Brain (tissue), 1 donor: ENCODE data around the gene TNFSF8.

DNA sequence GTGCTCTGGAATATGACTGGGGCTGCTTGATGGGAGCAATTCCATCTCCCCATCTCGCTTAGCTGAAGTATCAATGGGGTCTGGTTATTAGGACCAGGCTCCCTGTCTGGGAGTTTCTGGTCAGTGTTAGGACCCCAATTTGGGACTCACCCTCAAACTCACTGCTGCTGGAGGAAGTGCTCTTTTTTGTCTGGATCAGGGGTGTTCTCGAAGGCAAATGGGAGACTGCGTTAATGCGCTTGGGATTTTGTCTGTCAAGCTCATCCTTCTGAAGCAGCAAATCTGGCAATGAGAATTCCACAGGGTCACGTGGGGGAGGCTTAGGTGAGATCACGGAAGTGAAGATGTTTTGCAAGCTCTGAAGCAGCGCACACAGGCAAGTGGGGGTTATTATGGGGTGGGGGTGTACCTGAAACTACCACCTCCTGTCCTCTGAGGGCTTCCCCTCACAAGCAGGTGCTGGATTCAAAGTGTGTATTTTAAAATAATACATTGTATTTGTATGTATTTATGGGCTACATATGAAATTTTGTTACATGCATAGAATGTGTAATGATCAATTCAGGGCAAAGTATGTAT is 10.5 kb upstream of the TEX53 start:
- RRBS: no CpG with 5 or more reads among the region's 7 CpGs

DNA sequence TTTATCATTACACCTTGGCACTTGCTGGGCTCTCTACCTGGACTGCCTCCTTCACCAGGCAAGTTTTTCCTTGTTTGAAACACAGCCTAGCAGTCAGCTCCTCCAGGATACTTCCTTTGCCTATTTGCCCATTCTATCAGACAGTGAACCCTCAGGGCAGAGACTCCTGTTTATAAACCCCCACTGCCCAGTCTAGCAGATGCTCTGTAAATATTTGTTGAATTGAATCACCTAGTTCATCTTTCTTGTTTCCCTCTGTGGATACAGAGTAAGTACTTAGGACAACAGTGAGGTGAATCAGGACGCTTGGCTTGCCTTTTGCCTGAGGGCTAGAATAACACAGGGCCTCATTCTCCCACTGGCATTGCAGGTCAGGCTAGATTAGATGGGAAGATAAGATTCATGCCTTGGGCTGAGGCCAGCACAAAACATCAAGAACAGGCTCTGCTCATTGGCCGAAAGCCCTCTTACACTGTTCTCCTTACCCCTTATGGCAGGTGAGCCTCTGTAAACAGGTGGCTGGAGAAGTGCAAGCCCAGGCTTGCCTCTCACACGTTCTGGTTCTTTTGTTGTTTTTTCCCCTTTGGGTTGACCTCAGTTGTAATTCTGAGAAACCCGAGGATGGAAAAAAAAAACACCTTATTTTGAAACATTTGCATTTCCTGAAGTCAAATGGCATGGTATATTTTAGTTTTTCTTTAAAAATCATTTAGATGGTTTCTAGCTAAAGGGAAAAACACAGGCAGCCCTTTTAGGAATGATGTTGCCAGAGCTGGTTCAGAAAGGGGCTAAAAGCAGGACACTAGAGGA is 22.2 kb downstream of the TNFSF8 start:
- RRBS: no CpG with 5 or more reads among the region's 4 CpGs

DNA sequence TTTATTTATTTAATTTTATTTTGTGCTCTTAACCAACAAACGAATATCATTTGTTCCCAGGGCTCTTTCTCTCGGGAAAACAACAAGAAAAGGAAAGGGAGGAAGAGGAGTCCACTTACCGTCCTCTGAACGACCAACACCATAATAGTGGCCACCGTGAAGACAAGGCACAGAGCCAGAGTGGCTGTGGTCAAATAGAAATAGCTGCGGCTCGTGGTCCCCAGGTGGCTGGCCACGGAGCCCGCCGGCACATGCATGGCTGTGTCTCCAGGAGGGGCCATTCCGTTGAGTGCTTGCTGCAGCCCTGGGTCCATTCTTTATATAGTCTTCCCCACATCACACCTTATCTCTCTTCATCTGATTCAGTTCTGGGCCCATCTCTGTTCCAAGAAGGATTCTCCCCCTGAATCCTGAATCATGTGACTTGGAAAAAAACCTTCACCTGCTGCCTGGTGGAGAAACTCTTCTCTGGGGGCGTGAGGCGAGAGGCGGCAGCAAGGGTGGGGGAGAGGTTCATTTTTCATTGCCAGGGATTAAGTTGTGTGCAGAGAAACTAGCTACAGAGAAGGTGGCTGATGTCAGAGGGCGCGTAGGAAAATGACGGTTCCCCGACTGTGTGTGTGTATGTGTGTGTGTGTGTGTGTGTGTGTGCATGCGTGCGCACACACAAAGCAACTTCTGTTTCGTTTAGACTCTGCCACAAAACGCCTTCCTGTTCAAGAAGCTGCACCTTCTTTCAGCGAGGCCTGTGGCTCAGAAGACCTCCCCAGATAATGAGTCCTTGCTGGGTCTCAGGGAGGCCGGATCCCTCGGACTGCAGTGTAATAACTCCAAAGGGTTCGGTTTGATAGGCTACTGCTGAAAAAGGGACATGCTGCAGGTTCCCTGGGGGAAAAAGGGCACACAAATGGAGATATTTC is at the start of gene TNFSF8:
TNFSF8 (minus strand) TSS at position 602 of the 920 bp plus-strand sequence.
- RRBS: no CpG with 5 or more reads among the region's 26 CpGs

DNA sequence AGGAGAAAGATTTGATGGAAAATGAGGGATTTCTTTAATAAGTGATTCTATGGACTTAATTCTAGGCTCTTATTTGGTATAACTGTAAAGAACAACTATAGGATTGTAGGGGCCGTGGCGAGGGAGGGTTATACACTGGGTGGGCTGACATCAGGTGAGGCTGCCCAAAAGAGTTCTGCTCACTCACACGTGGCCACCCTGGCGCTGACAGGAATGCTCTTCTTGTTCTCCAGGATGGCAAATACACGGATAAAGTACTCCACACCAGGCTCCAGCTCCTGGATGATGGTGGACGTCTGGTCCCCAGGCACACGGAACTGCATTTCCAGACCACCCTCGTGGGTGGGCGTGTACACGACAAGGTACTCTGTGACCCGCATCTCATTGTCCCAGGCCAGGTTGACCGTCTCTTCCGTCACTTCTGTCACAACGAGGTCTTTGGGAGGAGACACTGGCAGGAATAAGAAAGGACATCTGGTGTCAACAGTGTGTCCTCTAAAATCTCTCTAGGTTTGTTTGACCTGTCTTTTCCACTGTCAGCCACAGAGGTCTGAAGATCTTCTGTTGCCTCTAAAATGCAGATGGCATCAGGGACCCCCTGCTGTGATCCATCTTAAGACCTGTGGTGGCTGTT is 33.8 kb downstream of the TNC start:
- RRBS: no CpG with 5 or more reads among the region's 14 CpGs

- RRBS: no CpG with 5 or more reads among the region's 2 CpGs
Observed at GRCh38 chr9:115203088-115203779, 85.3 kb upstream of the TNC start.

GRCh38 chr9:115395231-115395938 is 277.4 kb upstream of the TNC start:
- RRBS: no CpG with 5 or more reads among the region's 2 CpGs

DNA sequence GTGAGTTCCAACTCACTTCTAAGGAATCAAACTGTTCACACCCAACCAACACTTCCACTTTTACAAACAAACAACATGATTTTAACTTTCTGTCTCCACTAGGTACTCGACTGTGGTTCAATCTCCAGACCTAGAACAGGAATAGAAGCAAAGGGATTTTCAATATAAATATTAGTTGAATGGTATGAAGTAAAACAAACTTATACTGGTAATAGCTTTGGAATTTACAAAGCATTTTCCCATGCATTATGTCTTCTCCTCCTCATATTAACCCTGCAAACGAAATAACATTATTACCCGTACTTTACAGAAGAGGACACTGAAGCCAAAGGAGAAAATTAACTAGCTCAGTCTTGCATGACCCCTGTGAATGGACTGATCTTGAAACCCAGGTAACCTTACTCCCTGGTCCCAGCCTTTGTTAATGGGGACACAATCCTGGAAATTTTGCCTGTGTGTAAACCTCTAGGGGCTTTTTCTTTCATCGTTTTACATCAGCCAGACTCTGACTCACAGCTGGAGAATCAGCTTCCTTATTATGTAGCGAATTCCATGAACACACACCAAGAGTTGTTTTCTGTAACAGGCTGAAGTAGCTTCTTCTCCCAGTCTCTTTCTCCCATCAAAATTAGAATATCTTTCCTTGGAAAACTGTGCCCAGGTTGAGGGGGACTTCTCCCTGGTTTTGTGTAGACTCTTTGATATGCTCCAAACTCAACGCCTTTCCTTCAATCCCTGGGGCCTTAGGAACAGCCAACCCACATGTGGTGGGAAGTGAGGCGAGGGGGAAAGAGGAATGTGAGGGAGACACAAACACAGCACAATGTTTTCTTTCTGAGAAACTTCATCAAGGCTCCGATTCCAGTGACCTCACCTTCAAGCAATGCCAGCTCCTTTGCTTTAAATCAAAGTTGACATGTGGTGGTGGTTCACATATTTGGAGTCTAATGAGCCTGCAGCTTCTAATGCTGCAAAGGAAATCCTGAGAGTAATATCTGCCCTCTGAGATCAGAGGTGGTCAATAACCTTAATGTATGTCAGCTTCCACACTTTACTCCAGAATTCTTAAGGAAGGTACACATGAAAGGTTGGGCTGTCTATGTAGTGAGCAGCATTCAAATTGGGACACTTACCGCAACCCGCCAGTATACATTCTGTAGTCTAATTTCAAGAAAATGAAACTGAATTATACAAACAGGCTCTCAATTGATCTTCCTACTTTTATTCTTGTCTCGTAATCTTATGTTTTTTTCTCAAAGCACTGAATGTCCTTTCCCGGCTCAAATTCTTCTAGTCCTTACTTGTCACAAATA is 480.8 kb upstream of the PAPPA start:
- RRBS: no CpG with 5 or more reads among the region's 12 CpGs

DNA sequence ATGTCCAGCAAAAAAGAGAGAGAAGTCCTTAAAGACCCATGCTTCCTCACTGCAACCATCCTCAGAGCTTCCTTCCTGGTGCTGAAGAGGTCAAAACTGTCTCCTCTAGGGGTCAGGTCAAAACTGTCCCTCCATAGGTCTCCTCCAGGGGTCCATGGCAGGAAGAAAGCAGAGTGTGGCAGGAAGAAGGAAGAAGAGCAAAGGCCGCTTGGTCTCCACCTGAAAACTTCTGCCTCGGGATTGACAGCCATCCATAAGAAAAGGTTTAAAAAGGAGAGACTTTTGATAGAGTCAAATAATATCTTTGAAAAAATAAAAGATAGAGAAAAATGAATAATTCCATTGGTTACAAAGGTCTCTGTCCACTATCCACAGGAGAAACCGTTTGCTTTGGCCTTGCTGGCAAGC is 261.8 kb upstream of the TRIM32 start:
- RRBS: no CpG with 5 or more reads among the region's 3 CpGs

- RRBS: no CpG with 5 or more reads among the region's 2 CpGs
Observed at GRCh38 chr9:117405896-117406256, 9.0 kb downstream of the ASTN2 start.

DNA sequence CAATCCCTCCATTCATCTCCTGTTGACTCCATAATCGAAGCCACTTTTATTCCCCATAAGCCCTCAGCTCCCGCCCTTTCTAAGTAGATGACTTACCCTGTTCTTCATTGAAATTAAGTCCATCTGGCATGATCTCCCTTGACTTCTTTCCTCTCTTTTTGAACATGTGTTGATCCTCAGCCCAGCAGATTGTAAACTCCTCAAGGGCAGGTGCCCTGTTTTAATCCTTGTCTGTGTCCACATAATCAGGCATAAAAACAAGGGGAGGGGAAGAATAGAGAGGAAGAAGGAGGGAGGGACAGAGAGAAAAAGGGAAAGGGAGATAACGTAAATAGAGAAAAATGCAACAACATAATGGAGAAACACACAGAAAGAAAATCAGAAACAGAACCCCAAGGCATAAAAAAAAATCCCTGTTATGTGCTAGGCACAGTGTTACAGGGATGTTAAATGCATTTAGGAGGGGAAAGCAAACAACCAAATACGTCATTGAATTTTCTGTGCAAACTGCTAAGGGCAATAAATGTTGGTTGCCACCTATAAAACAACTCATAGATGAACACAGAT is 51.1 kb upstream of the ASTN2 start:
- RRBS: no CpG with 5 or more reads among the region's 4 CpGs

DNA sequence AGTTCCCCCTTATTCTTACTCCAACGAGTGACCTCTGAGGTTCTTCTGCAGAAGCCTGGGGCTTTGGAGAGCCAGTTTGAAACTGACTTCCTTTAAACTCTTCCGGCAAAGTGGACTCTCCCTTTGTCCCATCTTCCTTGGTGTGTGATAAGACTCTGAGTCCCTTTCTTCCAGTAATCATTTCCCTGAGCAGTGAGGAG is 137.6 kb upstream of the ASTN2 start:
- RRBS: no CpG with 5 or more reads among the region's 2 CpGs

GRCh38 chr9:117706510-117707217 is 2.5 kb downstream of the TLR4 start:
- RRBS: no CpG with 5 or more reads among the region's 4 CpGs

- RRBS: no CpG with 5 or more reads among the region's 15 CpGs
Observed at GRCh38 chr9:119282953-119283662, 86.1 kb downstream of the BRINP1 start.

- RRBS: 3% methylated on average over 3 of the region's 29 CpGs
Observed at GRCh38 chr9:119555930-119556746, 186.9 kb upstream of the BRINP1 start.

- RRBS: no CpG with 5 or more reads among the region's 8 CpGs
Observed at GRCh38 chr9:120394199-120394785, 185.7 kb downstream of the CDK5RAP2 start.

- RRBS: no CpG with 5 or more reads among the region's 4 CpGs
Observed at GRCh38 chr9:120439921-120440610, 139.9 kb downstream of the CDK5RAP2 start.

GRCh38 chr9:120533785-120534683 is 45.9 kb downstream of the CDK5RAP2 start:
- RRBS: no CpG with 5 or more reads among the region's 2 CpGs

- RRBS: no CpG with 5 or more reads among the region's 4 CpGs
Observed at GRCh38 chr9:120604306-120605030, 24.5 kb upstream of the CDK5RAP2 start.

GRCh38 chr9:120608804-120609658 is 29.1 kb upstream of the CDK5RAP2 start:
- RRBS: no CpG with 5 or more reads among the region's 4 CpGs

DNA sequence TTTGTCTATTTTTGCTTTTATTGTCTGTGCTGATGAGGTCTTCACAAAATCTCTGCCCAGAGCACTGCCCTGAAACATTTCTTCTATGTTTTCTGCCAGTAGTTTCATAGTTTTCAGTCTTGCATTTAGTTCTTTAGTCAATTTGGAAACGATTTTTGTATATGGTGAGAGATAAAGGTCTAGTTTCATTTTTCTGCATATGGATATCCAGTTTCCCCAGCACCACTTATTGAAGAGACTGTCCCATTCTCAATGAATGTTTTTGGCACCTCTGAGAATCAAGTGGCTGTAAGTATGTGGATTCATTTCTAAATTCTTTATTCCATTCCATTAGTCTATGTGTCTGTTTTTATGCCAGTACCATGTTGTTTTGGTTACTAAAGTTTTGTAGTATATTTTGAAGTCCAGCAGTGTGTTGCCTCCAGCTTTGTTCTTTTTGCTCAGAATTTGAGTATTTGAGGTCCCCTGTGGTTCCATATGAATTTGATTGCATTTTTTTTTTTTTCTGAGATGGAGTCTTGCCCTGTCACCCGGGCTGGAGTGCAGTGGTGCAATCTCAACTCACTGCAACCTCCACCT is 51.1 kb upstream of the CDK5RAP2 start:
- RRBS: no CpG with 5 or more reads among the region's 2 CpGs